ENCODE data around the gene PEF1.

- PRO-cap, result no peak
Observed at GRCh38 chr1:31001278-31001980, 64.1 kb downstream of the PUM1 start.

DNA sequence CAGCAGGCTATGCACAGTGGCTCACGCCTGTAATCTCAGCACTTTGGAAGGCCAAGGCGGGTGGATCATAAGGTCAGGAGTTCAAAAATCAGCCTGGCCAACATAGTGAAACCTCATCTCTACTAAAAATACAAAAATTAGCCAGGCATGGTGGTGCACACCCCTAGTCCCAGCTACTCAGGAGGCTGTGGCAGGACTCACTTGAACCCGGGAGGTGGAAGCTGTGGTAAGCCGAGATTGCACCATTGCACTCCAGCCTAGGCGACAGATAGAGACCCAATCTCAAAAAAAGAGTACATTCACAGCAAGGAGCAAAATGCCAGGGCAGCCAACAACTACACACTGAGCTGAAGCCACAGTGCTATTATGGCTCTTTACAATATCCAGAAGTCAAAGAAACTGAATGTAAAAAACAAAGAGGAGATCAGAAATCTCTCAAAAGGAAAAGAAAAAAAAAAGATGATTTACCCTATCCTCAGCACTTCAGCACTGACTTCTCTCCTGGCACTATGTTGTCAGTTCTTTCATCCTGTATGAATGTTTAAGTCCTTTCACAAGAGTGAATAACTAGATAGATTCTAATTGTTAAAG, 18.5 kb downstream of the PUM1 start:
- PRO-cap, result no peak

GRCh38 chr1:31055482-31056066, 9.9 kb downstream of the PUM1 start:
- PRO-cap, result no peak

- PRO-cap, result no peak
Observed at GRCh38 chr1:31086570-31086988, 21.1 kb upstream of the PUM1 start.

GRCh38 chr1:31368395-31369598, 4.1 kb downstream of the FABP3 start:
- PRO-cap, result no peak

- PRO-cap, result no peak
Observed at GRCh38 chr1:31409930-31410534, 3.0 kb upstream of the SERINC2 start.

DNA sequence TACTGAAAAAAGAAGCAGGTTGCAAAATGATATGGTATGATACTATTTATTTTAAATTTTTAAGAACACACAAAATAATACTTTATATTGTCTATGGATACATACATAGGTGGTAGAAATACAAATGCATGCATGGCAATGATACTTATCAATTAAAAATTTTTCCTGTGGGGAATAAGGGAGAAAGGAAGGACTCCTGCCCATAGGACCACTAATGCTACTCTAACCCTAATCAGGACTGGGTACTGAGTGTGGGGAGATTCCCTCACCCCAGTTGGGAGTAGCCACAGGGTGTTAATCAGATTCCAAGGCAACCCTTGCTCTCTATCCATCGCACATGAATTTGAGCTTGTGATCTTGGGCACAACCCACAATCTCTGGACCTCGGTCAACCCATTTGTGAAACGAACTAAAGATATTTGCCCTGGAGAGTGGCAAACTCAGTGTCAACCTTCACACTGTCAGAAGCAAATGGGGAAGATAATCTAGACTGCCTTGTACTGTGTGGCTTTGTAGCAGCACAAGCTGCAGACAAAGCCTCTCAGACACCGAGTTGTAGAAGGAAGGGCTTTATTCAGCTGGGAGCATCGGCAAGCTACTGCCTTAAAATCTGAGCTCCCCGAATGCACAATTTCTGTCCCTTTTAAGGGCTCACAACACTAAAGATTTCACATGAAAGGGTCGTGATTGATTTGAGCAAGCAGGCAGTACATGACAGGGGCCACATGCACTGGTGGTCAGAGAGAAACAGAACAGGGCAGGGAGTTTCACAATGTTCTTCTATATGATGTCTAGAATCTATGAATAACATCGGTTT, 69.6 kb downstream of the SERINC2 start:
- PRO-cap, result no peak

GRCh38 chr1:31627944-31628772, 10.7 kb downstream of the HCRTR1 start:
- PRO-cap, result no peak

DNA sequence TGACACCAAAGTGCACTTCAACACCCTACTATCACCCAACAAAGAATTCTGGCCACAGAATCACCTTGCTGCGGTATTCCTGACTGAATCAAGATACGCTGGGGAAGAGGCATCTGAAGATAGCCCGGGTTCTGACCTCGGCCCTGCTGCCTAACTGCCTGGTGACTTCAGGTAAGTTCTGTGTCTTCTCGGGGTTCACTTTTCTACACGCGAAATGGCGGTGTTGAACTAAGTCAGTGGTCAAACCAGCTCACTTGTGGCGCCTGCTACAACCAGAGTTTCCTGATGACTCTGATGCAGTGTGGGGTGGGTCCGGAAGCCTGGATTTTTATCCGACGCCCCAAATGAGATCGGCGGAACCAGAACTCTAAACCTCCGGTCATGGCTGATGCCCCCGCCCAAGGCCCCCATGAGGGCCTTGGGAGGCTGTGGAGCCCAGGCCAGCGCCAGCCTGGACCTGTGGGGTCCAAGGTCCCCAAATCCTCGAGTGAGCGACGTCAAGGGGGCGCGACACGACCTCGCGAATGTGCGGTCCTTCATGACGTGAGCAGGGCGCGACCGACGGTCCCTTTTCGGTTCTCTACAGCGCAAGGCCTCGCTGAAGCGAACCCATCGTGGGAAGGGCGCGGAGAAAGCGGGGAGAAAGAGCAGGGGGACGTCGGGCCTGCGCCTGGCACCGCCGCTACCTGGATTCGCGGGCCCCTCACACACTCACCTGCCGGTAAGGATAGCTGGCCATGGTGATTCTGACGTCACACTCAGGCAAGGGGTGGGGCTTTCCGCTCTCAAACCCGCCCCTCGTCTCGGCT, at the start of gene PEF1:
Gene PEF1, minus strand, starts transcription at position 751 of the 809 bp plus-strand sequence.
- PRO-cap, result bidirectional peak, plus-strand start at position 570 of the sequence, minus-strand start at position 489 of the sequence; bidirectional peak, plus-strand start outside the sequence, minus-strand start at position 696 of the sequence

DNA sequence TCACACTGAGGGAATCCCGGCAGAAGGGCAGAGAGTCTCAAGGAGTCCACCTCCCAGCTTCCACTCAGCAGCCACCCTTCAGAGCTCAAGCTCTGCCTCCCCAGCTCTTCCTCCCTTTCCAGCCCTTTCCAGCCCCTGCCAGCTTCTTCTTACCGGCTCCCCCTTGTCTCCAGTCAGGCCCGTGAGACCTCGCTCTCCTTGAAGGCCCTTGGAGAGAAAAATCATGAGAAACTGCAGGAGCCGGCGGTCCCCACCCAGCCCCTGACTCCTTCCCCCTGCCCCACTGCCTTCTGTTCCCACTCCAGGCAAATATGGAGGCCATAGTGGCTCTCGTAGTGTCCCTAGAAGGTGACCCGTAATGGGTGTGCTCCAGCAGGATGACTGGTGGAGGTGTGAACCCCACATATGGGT, 24.0 kb upstream of the PEF1 start:
- PRO-cap, result no peak

DNA sequence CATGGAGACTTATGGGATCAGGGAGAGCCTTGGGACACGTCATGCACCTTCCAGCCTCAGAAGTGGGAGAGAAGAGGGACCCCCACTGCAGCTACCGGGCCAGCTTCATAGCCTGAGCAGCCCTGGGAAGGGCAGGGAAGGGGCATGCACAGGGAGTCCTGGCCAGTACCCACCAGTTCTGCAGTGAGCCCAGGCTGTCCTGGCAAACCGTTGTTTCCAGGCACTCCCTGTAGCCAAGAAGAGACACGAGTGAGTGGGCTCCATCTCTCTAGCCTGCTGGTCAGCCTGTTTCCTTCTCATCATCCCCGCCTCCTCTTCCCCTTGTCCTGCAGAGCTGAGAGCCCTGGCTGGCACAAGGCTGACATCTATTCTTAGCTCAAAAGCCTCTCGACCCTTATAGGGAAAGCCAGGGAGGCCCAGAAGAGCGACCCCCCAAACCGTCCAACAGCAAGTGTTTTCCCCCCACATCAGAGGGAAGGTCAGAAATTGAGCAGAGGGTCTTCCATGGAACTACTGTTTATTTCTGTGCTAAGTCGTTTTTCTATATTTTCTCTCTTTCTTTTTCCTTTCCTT, 28.6 kb downstream of the COL16A1 start:
- PRO-cap, result no peak

- PRO-cap, result no peak
Observed at GRCh38 chr1:31704308-31705149, 712 bp upstream of the COL16A1 start.

DNA sequence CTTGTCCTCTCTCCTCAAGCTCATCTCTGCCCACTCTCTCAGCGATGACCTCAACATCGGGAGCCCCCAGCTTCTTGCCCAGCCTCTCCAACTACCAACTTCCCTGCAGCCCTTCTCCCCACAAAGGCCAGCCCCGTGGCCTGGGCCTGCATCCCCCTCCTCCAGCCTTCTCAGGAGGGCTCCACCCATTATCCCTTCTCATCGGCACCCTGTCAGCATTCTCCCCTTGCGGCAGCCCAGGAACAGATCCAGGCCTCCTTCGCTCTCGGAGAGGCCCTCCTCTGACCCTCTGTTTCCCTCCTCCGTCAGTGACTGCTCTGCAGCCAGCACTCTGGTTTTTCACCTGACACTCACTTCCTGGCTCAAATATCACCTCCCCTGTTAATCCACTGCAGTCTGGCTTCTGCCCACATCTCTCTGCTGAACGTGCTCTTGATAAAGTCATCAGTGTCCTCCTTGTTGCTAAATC, 17.5 kb downstream of the ADGRB2 start:
- PRO-cap, result no peak

DNA sequence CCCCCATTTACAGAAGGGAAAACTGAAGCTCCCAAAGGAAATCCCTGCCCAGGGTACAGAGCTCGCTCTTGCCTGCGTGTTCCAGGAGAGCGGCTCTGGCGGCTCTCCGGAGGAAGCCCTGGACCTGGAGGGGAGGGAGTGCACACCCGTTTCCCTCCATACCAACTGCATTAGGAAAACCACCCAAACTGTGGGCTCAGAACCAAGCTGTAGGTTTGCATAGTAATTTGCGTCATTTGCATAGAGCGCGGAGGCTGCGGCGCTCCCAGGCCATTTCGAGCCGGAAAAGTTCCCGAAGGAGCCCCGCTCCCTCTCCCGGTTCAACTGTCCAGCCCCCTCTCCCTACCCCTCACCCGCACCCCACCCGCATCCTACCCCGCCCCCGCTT, 24.7 kb upstream of the ADGRB2 start:
- PRO-cap, result no peak

DNA sequence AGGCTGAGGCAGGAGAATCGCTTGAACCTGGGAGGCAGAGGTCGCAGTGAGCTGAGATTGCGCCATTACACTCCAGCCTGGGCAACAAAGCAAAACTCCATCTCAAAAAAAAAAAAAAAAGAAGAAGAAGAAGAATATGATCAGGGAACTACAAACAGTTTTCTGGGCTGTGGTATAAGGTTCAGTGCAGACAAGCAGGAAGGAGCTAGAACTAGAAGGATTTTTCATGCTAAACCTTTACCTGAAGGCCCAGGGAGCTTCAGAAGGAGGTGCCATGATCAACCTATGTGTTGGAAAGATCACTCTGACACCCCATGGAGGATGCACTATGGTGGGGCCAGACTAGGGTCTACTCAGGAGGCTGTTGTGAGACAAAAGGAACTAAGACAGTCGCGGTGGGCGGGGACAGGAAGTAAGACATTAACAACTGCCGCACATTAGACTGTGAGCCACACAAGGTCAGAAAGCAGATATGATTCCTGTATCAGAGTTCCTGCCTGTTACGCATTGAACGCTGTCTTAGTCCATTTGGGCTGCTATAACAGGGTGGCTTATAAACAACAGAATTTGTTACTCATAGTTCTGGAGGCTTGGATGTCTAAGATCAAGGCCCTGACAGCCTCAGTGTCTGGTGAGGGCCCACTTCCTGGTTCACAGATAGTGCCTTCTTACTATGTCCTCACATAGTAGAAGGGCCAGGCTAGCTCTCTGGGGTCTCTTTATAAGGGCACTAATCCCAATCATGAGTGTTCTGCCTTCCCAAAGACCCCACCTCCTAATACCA, 49.0 kb downstream of the PTP4A2 start:
- PRO-cap, result unidirectional peak, plus-strand start at position 487 of the sequence

GRCh38 chr1:31913533-31914272, 24.5 kb downstream of the PTP4A2 start:
- PRO-cap, result no peak

DNA sequence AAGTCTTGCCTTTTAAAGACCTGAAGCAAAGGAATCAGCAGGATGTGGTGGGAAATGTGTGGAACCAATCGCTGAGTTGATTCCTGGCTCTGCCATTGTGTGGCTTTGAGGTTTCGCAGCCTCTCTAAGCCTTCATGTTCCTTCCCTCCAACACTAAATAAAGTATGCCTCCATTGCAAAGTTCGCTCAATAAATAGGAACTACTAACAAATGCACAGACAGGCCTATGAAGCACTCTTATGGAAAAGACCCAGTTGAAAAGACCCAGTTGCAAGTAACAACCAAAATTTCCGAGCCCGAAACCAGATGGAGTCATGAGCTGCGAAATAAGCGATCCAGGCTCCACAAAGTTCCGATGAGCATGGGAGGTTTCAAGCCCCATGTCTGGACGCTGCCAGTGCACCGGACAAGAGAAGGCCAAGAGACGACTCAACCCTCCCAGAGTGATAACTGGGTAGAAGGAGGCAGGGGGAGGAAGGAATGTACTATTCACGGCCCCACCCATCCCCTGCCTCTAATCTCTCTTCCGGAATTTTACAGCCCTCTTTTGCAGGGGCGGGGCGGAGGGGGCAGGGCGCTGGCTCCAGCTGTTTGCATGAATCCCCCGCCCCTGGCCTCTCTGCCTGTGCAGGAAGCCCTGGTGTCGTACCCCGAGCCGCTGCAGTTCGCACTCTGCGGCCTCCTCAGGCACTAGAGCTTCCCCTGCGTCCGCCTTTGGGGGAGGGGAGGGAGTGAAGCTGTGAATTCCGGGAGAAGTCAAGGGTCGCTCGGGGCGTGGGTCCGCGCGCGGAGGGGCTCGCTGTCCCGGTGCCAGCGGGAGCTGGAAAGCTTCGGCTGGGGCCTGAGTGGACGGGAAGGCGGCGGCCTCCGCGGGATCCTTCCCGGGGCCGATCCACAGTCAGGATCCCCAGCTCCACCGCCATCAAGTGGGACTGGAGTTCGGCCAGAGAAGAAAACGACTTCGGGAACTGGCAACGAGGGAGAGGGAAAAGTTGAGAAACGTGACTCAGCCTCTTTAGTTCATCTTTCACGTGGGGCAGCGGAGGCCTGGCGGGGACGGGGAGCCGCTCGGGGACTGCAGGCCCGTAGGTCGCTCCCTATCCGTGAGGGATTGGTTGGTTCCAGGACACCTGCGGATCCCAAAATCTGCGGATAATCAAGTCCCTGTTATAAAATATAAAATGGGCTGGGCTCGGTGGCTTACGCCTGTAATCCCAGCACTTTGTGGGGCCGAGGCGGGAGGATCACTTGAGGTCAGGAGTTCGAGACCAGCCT, 6.2 kb upstream of the PTP4A2 start:
- PRO-cap, result bidirectional peak, plus-strand start at position 618 of the sequence, minus-strand start at position 431 of the sequence

DNA sequence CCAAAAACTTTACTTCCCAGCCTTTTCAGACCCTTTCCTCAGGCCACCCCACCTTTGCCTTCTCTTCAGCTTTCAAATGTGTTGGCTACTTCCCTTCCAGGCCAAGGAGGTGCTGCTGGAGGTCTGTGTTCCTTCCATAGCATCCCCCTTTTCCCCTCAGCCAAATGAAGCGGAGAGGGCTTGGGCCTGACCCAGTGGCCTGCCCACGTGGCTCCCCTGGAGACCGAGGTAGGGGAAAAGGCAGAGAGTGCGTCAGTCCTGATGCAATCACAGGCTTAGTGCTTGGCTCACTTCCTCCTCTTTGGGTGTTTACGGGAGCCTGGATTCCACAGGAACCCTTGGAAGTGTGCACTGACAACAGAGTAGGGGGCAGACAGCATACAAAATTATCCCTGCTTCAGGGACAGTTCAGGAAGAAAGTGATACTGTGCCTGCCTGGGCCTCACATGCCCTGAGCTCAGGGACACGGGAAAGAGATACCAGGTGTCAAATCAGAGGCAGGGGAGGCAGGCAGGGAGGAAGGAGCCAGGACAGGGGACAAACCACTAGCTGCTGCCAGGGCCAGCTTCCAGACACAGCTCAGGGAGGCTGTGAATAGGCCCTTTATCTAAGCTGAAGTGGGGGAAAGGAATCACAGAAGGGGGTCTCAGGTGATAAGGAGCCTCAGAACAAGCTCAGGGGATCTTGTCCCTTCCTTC, 16.6 kb upstream of the PTP4A2 start:
- PRO-cap, result bidirectional peak, plus-strand start at position 304 of the sequence, minus-strand start at position 162 of the sequence

GRCh38 chr1:32030205-32030612, 16.5 kb downstream of the KHDRBS1 start:
- PRO-cap, result no peak

DNA sequence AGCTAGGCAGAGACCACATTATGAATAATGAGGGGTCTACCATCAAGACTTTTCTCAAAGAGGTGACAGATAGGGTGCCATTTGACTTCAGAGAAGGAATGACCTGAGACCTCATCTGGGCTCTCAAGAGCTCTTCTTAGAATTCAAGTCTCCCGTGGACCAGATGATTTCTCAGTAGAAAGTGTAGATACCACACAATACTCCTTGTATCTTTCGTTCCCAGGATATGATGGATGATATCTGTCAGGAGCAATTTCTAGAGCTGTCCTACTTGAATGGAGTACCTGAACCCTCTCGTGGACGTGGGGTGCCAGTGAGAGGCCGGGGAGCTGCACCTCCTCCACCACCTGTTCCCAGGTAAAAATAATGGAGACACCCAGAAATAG, 23.0 kb downstream of the KHDRBS1 start:
- PRO-cap, result no peak

Measured in neutrophil (primary cell).